Mesenchymal stem cell of adipose (primary cell): Measurements from ENCODE around the genes PDLIM4 and SLC22A4.

- CAGE, long polyA plus RNA: no peak
These were observed 122.8 kb downstream of the CDC42SE2 start for GRCh38 chr5:131386619-131387076.

- CAGE, long polyA plus RNA: no peak
These were observed 127.0 kb downstream of the CDC42SE2 start for GRCh38 chr5:131390701-131391311.

DNA sequence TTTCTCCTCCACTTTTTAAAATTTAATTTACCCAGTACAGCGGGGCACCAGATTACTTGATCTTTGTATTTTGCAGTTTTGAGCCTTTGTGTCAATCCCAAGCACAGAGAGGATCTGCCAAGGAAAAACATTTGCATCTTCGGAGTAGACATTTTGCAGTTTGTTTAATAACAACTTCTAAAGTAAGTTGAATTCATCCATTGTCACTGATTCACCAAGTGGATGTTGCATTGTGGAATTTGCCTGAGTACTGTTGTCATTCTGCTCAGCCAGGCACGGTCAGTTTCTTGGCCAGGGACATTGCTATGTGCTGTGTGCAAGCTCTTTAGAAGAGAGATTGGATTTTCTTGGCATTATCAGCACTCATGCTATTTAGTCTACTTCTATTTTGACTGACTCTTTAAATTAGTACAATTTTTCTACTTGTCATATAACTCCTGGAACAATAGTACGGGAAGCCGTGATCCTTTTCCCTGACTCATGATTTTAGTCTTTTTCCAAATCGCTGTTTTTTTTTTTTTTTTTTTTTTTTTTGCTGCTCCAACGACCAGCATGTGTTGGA is 129.5 kb downstream of the CDC42SE2 start:
- CAGE, long polyA plus RNA: no peak

- CAGE, long polyA plus RNA: no peak
These were observed 29.9 kb downstream of the CSF2 start for GRCh38 chr5:132103294-132104099.

DNA sequence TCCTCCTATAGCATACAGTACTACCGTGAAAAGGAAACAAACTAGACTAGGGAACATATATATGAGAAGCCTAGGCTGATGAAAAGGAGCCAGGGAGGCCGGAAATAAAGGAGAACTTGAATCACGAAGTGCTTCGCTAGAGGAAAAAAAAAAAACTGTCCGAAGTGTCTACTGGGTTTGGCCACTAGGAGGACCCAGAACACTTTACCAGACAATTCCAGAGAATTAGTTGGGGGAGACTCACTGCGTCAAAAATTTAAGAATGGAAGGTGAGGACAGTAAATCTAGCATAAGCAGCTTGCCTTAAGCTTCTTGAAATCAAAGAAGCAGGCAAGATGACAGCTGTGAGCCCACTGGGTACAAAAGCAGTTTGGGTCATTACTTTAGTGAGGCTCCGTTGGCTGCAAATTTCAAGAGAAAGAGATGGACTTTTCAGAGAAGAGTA is 47.5 kb downstream of the P4HA2 start:
- CAGE, long polyA plus RNA: no peak

DNA sequence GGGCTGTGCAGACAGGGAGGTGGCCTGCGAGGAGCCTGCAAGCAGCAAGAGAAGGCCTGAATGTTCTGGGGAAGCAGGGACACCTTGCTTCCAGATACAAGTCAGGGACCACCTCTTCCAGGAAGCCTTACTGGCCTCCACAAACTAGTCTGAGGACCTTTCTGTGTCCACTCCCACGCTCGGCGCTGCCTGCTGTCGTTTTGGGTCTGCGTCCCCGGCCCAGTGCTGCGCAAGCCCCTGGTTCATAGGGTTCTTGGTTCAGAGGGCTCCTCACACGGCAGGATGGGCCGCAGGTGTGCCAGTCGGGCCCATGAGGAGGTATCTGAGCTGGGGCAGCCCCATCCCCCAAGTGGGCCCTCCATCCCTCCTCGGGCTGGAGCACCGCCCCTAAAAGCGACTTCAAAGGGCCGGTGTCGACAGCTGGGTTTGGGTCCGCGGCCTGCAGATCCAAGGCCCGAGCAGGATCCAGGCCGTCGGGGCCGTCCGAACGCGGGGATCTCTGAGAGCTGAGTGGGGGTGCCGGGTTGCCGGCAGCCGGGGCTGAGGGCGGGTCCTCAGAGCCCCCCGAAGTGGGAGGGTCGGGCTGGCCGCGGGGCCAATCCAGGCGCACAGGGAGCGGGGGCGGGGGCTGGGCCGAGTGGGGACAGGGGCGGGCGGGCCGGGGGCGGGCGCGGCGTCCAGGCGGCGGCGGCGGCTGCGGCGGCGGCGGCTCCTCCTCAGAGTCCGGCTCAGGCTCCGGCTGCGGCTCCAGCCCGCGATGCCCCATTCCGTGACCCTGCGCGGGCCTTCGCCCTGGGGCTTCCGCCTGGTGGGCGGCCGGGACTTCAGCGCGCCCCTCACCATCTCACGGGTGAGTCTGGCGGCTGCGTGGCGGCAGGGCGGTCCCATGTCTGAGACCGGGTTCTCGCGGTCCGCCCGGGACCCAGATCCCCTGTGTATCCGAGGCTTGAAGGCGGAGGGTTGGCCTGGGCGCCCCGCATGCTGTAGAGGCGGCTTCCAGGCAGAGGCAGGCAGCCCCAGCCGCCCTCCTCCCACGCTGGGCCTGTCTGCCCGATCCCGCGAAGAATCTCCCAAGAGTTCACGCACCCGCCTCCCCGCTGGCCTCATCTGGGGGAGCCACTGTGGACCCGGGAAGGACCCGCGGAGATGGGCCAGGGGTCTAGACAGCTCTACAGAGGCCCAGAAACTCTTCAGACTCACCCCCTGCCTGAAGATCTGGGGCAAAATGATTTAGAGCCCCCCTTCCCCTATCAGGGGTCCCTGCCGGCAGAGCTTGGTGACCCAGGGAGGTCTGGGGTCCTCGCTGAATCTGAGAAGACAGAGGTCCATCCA is at the start of gene PDLIM4:
Gene PDLIM4, plus strand, starts transcription at position 719 of the 1,332 bp plus-strand sequence.
- CAGE, long polyA plus RNA: no peak

GRCh38 chr5:132294327-132294685 is at the start of gene SLC22A4:
Gene SLC22A4 (plus strand): TSS chr5:132294394.
- CAGE, long polyA plus RNA: no peak

- CAGE, long polyA plus RNA: no peak
These were observed 1.8 kb downstream of the SLC22A4 start for GRCh38 chr5:132295719-132296619.

GRCh38 chr5:132368963-132369189 is 634 bp upstream of the SLC22A5 start:
- CAGE, long polyA plus RNA: no peak

DNA sequence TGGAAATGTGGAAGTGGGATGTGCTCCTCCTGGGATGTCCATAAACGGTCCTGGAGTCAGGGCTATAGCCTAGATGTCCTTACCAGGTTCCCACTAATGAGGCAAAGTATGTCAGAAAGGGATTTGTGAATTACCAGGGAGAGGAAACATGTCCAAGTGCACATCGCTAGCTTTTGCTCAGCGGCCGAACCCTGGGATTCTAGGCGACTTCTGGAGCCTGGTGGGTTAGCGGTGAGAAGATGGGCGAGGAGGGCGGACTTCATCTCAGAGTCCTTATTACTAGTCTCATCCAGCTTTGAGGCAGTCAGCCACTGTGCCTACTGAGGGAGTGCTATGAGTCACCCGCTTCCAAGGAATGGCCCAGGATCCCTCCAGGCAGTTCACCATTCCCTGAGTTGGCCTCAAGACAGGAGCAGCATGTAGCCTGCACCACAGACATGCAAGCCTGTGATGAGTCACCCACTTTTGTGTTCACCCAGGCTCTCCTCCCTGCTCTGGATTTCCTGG is 20.0 kb downstream of the SLC22A5 start:
- CAGE, long polyA plus RNA: no peak

- CAGE, long polyA plus RNA: no peak
These were observed 25.3 kb downstream of the SLC22A5 start for GRCh38 chr5:132394362-132395583.

- CAGE, long polyA plus RNA: no peak
These were observed 41.5 kb downstream of the SLC22A5 start for GRCh38 chr5:132410794-132411538.

DNA sequence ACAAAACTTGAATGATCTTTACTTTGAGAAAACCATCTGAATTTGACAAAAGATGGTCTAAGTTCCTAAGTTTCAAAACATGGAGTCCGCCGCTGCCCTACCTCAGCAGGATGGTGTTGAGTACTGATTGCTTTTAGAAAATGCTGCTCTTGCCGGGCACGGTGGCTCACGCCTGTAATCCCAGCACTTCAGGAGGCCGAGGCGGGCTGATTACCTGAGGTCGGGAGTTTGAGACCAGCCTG is 42.5 kb downstream of the SLC22A5 start:
- CAGE, long polyA plus RNA: no peak

- CAGE, long polyA plus RNA: no peak
These were observed 43.1 kb downstream of the SLC22A5 start for GRCh38 chr5:132412527-132413002.

GRCh38 chr5:132415090-132415398 is 45.5 kb downstream of the SLC22A5 start:
- CAGE, long polyA plus RNA: no peak

GRCh38 chr5:132457377-132457918 is 33.1 kb downstream of the IRF1 start:
- CAGE, long polyA plus RNA: no peak

DNA sequence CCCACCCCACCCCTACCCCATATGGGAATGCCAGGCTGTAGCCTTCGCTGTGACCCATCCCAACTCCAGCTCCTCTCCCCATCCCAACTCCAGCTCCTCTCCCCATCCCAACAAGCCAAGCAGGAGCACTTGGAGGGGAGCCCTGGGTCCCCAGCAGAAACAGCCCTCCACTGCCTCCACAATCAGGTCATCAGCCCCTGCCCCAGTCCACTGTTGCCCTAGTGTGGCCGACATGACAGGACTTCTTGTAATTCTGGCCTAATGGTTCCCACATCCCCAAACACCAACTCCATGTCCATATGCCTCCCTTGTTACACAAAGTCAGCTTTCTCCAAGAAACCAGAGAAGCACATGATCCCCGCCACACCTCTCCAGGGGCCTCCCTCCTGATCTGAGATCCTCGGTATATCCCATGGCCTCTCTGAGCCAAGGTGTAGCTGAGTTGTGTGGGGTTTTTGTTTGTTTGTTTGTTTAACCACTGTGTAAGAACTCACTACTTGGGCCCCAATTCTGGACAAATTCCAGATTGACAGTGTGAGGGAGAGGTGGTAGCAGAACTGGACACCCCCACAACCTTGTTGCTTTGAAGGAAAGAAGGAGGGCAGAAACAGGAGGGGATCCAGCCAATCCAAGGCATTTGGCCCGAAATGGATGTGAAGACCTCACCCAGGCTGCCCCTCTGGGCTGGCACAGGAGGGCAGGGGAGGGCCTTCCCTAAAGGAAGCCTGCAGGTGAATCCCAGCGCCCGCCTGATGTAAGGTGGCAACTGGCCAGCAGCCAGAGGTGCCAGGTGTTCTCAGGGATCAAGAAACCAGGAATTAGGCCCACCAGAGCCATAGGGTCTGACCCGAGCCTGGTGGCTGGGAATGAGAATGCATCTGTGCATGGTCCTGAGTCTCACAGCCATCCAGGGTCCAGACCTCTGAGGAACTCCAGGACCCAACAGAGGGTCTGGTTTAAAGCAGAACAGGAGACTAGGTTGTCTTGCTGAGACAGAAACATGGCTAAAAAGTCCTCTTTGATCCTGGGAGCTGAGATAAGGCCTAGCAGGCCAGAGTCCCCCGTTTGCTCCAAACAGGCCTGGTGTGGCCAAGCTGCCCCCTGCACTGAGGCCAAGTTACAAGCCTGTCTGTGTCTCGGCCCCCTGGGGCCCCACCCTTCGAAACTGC is 13.4 kb downstream of the IRF1 start:
- CAGE, long polyA plus RNA: no peak

GRCh38 chr5:132489347-132489855 is 1.2 kb downstream of the IRF1 start:
- CAGE, long polyA plus RNA: no peak

- CAGE, long polyA plus RNA: no peak
These were observed 1.1 kb downstream of the IL4 start for GRCh38 chr5:132674607-132675525.

- CAGE, long polyA plus RNA: no peak
These were observed 924 bp downstream of the SEPTIN8 start for GRCh38 chr5:132775900-132776729.